ENCODE measurements around the gene FAM3B.

DNA sequence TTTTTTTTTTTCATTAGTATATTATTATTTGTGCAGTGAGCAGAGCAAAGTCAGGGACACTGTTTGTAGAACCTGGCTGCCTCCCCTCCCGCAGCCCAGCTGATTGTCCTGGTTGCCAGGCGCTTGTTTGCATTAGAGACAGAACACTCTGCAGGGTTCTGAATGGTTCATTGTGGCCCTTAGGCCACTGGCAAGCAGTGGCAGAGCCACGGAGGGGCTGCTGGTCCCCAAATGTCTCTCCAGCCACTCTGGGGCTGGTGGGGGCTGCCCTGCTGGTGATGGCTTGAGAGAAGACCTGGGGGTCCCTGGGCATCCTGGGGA, 29.0 kb downstream of the ETS2 start:
- PRO-cap, result no peak
- RAMPAGE, long total RNA, result no peak

GRCh38 chr21:38920991-38921620, 115.4 kb downstream of the ETS2 start:
- PRO-cap, result no peak
- RAMPAGE, long total RNA, result no peak

GRCh38 chr21:38925727-38926577, 120.2 kb downstream of the ETS2 start:
- PRO-cap, result no peak
- RAMPAGE, long total RNA, result no peak

DNA sequence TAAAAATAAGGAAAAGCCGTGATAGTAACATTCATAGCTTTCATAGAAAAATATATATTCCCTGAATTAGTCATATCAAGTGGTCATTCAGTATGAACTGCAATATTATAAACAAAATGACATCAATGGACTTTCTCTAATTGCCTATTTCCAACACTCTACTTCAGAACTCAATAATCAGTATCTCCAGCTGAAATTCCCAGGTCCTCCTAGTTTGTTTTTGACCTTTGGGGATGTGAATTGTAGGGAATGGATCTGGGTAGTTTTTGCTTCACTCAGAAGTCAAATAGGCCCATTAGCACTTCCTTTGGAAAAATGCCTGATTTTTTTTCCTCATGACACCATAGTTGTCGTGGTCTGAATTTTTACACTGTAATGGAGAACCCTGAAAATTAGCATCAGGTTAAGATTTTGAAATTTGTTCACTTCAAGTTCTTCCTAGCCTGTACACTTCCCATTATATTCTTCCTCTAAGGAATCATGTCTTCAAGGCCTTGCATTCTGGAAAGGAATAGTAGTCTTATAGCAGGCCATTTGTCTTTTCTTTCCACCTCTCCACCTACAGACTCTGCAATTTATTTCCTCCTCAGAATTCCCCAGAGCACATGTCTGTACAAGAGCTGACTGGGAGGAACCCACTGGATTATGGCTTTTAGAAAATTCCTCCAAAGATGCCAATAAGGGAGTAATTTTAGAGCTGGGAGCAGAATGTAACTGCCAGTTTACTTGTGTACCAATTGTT, 3.2 kb upstream of the PSMG1 start:
- PRO-cap, result no peak
- RAMPAGE, long total RNA, result no peak

DNA sequence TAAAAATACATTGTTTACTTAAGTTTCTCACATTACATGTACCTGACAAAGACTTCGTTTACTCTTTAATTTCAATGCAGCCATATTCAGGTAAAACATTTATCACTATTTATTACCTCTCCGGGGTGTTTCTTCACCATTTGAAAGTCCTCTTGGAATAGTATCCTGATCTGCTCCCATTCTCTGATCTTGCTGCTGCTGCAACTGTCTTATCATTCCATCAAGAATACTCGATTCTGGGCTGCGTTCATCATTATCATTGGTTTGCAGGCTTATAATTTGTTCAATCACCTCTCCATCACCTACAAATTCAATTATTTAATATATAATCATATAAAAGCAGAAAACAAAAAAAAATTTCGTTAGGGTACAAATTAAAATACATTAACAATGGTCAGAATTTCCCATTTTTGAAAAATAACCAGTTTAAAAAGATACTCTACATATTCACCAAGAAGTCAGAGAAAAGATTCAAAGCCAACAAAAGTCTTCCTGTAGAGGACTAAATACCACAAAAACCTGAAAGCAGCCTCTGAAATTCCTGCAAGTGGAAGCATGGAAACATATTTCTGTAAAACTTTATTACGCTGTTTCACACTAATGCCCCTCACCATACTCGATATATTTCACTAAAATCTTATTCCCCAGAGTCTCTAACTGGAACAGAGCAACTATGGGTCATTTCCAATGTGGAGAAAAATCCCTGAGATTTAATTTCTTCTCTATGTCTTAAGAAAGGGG, 54.9 kb downstream of the BRWD1 start:
- PRO-cap, result no peak
- RAMPAGE, long total RNA, result no peak

- PRO-cap, result no peak
- RAMPAGE, long total RNA, result no peak
Observed at GRCh38 chr21:39283547-39284875, 29.4 kb downstream of the BRWD1 start.

DNA sequence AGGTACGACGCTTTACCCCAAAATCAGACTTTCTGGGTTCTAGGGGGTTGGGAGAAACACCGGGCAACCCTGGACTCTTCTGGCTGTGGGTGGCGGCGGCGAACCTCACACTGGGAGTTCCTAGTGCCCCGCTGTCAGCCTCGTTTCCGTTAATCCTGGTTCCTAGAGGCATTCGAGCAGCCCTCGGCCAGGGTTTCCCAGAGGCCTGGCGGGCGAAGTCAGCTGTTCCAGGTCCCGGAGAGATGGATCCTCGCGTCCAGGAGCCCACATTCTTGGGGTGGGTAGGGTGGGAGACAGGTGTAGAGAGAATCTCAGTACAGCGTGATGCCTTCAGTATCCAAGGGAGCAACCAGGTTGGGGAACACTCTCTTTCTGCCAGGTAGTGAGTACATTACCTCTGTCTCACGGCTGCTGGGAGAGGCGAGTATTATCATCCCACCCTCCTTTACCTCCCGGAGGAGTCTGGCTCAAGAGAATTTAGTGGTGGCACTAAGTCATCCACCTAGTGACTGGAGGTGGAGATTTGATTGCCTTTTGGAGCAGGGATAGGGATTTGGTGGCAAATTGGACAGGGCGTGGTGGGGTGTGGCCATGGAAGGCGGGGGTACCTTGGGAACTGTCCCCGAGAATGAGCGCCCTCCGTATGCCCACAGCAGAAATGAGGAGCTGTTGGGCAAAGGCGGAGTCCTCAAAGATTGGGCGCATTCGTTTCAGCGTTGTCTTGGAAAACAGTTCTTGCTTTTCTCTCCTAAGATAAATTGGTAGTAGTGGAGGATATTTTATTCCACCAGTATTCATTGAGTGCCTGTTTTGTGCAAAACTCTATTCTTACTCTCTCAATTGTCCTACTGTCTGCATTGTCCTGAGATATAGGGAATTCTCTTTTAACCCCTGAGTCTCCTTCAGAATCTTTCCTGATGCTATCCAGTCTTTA, 786 bp downstream of the GET1 start:
- PRO-cap, result no peak
- RAMPAGE, long total RNA, result no peak

GRCh38 chr21:39452952-39453469, 1.2 kb downstream of the SH3BGR start:
- PRO-cap, result no peak
- RAMPAGE, long total RNA, result no peak

- PRO-cap, result no peak
- RAMPAGE, long total RNA, result no peak
Observed at GRCh38 chr21:39641881-39642243, 29.1 kb downstream of the B3GALT5 start.

GRCh38 chr21:39788378-39788955, 43.5 kb downstream of the IGSF5 start:
- PRO-cap, result no peak
- RAMPAGE, long total RNA, result no peak

DNA sequence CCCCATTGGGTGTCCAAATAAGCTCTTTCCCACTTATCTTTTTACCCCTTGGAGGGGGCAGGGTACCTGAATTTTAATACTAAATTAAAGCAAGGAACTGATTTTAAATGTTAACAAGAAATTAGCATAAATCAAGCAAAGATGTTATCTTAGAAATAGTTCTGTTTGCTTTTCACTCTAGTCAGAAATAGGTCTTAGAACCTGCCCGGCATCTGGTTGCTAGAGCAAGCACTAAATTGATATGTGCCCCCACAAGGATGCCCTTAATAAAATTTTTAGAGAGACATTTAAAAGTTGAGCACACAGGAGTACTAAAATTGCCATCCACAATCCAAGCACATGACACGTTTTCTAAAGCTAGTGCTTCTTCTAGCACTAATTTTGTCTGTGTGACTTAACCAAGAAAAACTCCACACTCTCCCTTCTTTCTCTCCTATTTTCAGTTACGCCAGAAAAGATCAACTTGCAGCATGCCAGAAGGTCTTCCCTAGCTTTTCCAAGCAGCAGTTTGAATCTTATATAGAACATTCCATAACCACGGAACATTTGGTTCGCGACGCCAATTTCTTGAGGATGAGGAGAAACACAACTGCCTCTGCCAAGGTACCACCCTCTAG, 43.6 kb upstream of the BACE2 start:
- PRO-cap, result no peak
- RAMPAGE, long total RNA, result no peak

GRCh38 chr21:41164992-41165652, 2.8 kb upstream of the BACE2 start:
- PRO-cap, result no peak
- RAMPAGE, long total RNA, result no peak

DNA sequence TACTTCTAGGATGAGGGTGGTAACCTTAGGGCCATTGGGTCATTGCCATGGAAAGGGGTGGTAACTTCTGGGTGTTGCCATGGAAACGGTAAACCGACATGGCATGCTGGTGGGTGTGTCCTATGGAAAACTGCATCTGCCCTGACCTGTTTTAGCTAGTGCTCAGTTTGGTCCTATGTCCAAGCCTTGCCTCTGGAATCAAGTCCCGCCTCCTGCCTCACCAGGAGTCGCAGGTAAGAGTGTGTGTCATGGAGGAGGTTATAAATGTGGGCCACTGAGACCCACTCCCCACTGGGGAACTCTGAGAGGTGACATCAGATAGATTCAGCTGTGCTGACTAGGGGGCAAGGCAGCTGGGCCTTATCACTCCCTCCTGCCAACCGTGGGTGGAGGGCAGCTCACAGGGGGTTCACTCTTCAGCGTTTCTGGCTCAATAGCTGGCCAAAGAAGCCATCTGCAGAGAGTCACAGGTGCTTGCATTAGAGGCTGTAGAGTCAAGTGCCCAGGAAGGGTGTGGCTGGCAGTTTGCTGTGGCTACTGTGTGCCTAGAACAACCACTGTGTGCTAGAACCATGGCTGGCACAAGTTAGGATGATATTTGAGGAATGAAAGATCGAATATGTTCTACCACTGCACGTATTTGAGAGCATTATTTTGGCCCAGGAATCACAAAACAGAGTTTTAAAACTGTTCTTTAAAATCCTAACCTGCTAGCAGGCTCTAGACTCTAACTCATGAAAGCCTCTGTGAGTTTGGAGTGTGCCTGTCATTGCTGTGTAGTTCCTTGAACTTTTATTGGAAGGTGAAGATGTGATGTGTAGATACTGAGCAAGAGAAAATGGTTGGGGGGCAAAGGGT, 19.1 kb downstream of the BACE2 start:
- PRO-cap, result no peak
- RAMPAGE, long total RNA, result no peak

DNA sequence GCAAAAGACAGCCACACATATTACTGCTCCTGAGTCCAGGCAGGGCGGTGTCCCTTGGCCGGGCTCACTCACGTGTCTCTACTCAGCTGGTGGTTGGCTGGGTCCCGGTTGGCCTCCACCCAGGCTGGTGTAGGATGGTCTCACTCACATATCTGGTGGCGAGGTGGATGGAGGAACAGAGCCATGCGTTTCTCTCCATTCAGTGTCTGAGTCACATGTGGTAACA, 65.7 kb upstream of the FAM3B start:
- PRO-cap, result no peak
- RAMPAGE, long total RNA, result no peak

DNA sequence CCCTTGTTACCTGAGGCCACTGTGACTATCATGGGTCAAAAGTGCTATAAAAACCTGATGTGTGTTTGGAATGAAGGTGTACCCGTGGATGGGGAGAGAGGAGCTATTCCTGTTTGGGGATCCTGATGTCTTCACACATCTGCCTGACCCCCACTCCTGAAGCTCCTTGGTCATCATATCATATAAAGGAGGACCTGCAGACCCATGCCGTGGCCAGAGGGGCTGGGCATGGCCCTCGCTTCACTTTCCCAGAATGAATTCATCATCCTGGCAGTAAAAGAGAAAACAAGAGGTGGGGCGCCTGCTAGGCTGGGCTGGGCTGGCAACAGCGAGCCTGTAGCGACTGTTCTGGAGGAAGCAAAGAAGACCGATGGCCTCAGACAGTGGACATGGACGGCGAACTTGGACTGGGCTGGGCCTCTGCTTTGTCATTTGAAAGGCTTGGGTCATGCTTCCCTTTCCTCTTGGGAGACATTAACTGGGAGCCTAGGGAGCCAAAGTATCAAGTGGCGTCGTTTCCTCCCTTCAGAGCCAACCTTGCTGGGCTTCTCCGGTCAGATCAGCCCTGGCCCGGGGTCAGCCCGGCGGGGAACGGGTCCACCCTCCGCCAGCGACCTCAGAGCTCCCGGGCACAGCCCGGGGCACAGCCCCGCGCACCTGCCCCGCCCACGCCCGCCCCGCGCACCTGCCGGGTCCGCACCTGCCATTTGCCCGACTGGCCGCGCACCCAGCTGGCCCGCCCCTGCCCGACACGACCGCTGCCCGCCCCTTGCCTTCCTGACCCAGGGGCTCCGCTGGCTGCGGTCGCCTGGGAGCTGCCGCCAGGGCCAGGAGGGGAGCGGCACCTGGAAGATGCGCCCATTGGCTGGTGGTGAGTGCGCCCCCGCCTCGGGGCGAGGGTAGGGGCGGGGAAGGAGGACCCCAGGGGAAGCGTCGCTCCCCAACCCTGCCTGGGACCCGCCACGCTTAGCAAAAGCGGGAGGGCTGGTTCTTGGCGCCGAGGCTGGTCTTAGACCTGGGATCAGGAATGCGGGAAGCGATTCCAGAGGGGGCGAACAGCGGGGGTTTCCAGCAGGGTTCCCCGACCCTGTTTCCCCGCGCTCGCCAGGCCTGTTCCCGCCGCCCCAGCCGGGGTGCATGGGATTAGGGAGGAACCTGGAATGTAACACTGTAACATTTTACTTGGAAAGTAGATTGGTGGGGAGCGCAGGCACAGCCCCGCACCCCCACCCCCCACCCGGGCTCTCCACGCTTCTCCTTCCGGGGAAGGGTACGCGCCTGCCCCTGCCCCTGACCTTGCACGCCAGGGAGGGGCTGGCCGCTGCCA, at the start of gene FAM3B:
Gene FAM3B (plus strand): TSS at position 774 of the 1,327 bp plus-strand sequence.
- PRO-cap, result no peak
- RAMPAGE, long total RNA, result no peak

DNA sequence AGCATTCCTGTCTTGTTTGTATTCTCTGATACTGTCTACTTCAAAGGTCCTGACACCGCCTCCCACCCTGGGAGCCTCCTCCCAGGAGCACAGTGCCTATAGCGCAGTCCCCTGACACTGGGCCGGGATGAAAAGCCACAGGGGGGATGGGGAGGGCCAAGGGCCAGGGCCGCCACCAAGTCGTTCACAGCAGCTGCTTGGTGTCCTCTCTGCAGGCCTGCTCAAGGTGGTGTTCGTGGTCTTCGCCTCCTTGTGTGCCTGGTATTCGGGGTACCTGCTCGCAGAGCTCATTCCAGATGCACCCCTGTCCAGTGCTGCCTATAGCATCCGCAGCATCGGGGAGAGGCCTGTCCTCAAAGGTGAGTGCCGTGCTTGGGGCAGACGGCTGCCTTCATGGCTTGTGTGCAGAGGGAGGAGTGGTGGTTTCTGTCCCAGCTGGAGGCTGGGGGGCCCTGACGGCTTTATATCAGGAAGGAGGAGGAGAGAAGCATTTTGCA, 6.2 kb downstream of the FAM3B start:
- PRO-cap, result no peak
- RAMPAGE, long total RNA, result no peak

DNA sequence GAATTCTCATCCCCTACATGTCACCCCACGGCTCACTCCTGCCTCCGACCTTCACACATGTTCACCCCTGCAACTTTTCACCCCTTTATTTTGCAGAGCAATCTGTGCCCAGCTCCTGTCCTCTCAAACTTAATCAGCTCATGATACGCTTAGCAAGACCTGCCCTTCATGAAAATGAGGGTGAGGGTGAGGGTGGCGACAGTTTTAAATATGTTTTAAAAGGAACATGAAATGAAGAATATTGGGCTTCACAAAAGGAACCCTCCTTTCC, 6.6 kb downstream of the MX2 start:
- PRO-cap, result unidirectional peak, minus-strand start at position 125 of the sequence
- RAMPAGE, long total RNA, result no peak

DNA sequence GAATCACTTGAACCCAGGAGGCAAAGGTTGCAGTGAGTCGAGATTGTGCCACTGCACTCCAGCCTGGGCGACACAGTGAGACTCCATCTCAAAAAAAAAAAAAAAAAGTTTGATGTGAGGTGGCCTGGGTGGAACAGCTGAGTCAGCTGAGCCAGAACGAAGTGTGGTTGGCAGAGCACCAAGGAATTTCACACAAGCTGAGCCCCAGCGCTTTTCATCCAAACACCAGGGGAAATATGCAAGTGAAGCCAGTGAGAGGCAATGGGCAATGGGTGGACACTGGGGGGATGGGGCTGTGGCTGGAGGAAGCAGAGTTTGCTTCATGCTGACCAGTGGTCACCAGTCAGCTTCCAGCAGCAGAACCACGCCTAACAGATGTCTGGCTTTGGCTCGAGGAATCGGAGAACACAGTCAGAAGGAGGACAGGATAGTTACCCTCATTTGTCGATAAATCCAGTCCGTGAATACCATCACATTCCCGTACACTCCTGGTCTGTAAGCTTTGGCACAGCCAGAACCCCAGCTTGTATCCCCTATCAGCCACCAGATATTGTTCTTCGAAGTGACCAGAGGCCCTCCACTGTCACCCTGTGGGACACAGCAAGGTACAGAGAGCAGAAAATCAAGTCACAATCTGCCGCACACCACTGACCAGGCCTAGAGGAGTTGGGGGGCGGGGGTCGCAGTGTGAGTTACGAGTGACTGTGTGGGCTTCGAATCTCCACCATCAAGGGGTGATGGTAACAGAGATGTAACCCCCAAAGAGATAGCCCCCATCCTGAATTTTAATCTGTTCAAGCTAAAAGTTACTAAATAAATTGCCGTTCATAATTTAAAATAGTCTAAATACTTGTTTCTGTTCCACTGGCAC, 40.4 kb downstream of the TMPRSS2 start:
- PRO-cap, result no peak
- RAMPAGE, long total RNA, result no peak

GRCh38 chr21:41520996-41521516, 13.1 kb upstream of the TMPRSS2 start:
- PRO-cap, result no peak
- RAMPAGE, long total RNA, result no peak

GRCh38 chr21:41559979-41560730, 52.2 kb upstream of the TMPRSS2 start:
- PRO-cap, result no peak
- RAMPAGE, long total RNA, result no peak

Data from Karpas-422 (cell line).